Ishikawa (cell line): Measurements from ENCODE around the genes PML, ISLR2, ARID3B, EDC3 and CSK.

DNA sequence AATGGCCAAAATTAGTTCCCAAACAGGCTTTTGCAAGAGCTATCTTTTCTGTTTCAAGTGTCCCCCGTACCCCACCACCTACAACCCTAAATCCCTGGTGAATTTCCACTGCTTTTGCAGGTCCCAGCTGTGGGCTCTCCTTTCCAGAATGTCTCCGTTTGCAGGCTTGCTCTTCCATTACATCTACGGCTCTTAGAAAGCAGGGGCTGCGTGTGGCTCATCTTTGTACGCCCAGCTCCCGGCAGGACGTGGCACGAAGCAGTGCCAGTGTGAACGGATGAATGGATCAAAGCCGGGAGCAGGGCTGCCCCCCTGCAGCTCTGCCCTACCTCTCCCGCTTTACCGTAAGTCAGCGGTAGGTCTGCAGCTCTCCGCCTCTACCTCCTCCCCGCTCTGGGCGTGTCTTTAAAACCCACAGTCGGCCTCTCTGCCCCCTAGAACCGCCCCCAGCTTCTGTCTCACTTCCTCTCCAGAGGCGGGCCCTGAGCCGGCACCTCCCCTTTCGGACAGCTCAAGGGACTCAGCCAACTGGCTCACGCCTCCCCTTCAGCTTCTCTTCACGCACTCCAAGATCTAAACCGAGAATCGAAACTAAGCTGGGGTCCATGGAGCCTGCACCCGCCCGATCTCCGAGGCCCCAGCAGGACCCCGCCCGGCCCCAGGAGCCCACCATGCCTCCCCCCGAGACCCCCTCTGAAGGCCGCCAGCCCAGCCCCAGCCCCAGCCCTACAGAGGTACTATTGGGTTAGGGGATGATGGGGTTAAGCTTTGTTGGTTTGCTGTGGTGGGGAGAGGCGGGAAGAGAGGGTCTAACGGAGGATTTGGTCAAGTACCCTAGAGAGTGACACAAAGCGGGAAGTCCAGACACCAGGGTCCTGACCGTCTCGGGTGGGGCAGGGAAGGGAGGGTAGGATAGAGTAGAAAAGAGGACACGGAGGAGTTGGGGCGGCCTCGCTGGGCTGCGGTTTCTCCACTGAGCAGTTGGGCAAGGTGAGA lies at the start of gene PML:
TSS of gene PML (plus strand) at position 509 of the 996 bp plus-strand sequence.
- RRBS, result 2% methylated on average over 5 of the region's 41 CpGs

DNA sequence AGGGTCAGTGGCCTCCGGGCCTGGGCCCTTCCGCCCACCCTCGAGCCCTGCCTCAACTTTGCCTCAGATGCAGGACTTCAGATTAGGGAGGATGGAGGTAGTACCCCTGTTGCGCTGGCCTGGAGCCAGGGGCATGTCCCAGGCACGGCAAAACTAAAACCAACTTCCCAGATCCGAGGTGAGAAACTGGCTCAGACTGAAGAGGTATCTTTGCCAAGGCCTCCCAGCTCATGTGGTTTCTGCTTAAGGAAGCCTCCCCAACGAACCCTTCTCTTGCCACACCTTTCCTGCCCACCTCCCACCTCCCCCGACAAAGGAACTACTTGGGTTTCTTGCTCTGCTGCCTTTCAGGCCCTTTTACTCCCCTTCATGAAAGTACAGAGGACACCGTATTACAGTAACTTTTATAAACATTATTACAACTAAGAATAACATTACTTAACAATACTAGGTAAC lies 716 bp downstream of the PML start:
- RRBS, result no CpG with 5 or more reads among the region's 9 CpGs

GRCh38 chr15:74129789-74130734 lies at the start of gene ISLR2:
TSS of gene ISLR2 (plus strand) at chr15:74130586.
- RRBS, result no CpG with 5 or more reads among the region's 67 CpGs

DNA sequence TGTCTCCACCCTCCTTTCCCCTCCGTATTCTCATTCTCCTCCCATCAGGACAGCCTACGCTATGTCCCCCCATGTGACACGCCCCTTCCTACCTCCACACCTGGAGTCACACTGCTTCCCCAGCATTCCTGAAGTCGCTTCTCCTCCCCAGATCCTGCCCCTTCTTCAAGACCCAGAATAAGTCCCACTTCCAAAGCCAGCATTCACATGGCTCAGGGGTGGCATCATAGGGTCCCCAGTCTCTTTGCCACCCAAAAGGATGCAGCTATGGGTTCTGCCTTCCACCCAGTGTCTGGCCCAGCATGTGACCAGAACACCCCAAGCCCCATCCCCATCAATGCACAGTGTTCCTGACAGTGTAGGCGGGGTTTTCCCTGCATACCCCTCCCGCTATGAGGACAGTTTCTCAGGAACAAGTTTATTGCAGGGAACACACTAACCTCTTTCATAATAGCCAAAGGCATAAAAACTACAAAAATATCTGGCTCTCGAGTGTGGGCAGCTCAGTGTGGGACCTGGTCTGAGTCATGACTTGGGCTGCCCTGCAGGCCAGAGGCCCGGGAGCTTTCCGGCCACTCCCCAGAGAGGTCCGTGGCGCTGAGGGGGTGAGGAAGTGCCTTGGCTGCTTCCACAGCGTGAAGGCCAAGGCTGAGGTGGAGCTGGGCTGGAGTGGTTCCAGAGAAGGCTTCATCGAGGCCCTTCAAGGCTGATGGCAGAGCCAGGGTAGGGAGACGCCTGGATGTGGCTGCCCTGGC lies 5.7 kb downstream of the ISLR start:
- RRBS, result no CpG with 5 or more reads among the region's 14 CpGs

- RRBS, result no CpG with 5 or more reads among the region's 10 CpGs
Measured at GRCh38 chr15:74200976-74201659, 1.5 kb downstream of the STRA6 start.

GRCh38 chr15:74208767-74209670 lies 6.4 kb upstream of the STRA6 start:
- RRBS, result 29% methylated on average over 3 of the region's 15 CpGs

DNA sequence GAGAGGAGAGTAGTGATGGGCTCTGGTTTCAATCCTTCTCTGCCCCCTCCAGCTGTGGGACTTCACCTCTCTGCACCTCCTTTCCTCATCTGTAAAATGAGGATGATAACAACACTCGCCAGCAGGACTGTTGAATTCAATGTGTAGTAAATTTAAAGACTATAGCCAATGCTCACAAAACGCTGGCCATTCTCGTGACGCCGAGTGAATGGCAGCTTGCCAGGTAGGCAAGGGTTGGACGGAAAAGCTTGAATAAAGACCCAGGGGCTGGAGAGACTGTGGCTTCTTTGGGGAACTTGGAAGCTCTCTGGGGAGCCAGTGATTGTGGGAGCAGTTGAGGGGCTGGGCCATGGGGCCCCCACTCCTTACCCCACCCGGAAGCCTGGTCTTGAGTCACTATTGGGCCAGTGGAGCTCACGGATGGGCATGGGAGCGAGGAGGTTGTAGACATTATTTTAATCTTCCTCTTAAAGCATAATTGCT lies 7.8 kb upstream of the CCDC33 start:
- RRBS, result no CpG with 5 or more reads among the region's 9 CpGs

GRCh38 chr15:74228753-74229056 lies 7.4 kb upstream of the CCDC33 start:
- RRBS, result 31% methylated on average over 4 of the region's 13 CpGs

- RRBS, result 13% methylated on average over 3 of the region's 8 CpGs
Measured at GRCh38 chr15:74319377-74320245, 47.8 kb downstream of the CYP11A1 start.

DNA sequence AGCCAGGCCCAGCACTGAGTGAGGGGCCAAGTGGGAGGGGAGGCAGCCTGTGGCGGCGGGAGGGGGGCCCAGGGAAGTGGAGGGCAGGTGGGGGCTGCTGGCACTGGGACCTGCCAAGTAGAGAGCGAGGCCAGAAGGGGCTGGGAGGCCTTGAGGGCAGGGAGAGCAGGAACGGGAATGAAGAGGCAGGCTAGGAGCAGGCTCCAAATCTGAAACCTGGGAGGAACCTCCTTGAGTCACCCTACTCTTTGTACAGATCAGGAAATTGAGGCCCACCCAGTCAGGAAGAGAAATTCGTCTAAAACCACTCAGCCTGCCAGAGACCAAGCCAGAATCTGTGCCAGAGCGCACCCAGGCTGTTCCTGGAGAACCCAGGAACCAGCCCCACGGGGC lies 14.6 kb upstream of the CYP11A1 start:
- RRBS, result no CpG with 5 or more reads among the region's 7 CpGs

GRCh38 chr15:74489828-74490552 lies 29.0 kb upstream of the UBL7 start:
- RRBS, result no CpG with 5 or more reads among the region's 6 CpGs

DNA sequence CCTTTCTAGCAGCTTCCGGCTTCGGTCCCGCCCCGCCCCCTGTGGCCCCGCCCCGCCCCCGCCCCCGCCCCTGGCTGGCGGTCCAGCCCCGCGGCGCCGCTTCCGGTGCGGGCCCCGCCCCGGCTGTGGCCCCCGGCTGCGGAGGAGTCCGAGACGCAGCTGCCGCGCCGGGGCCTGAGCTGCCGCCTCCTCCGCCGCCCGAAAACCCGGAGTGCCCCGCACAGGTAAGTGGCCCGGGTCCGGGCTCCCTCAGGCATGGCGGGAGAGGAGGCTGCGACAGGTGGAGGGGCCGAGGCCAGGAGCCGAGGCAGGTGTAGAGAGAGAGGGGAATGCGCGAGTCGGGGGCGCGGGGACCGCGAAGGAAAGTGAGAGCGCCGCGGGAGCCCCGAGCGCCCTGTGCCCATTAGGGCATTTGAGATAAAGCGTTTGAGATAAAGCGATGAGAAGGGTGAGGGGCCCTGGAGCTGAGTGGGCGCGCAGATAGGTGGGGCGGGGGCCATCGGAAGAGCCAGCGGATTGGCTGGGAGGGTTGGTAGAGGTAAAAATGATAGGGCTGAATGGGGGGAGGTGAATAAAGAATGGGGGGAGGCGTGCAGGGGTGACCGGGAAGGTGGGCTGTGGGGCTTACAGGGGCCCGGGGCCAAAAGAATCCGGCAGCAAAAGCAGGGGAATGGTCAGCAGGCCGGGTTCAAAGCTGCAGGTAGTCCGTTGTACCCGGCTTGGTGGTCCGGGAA lies at the start of gene ARID3B:
TSS of gene ARID3B (plus strand) at position 114 of the 734 bp plus-strand sequence.
- RRBS, result under 1% methylated on average over 10 of the region's 63 CpGs

- RRBS, result 92% methylated on average over 5 of the region's 9 CpGs
Measured at GRCh38 chr15:74624685-74625282, 9.1 kb downstream of the CLK3 start.

DNA sequence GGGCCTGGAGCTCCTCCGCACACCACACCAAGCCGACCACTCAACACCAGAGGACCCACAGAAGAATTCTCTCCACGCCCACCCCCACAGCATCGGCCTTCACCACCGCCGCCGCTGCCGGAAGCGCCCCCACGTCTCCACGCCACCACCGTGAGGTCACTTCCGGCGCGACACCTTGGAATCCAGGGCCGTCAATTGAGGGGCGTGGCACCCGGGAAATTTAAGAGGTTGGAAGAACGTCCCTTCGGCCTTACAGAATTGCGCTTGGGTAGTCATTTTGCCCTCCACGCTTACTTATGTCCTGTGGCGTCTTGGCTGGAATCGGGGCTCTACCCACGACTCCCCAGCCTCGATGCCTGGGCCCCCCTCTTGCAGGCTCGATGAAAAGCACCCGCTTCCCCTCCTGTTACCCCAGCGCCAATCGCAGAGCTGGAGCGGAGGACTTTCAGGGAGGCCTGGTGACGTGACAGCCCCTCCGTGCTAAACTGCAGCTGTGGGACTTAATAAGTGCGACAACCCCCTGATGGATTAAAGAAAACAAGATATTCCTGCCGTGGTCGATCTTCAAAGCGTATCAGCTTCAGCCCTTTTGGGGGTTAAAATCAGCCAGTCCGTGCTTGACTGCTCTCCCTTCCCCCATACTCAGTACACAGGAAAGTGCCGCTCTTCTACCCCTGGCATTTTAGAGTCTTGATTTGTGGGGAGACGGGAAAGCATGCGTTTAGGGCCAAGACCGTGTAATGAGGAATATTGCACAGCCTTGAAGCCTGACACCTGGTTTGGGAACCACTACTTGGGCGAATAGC lies at the start of gene EDC3:
TSS of gene EDC3 (minus strand) at position 133 of the 806 bp plus-strand sequence.
- RRBS, result 1% methylated on average over 11 of the region's 43 CpGs

- RRBS, result 1% methylated on average over 54 of the region's 106 CpGs
Measured at GRCh38 chr15:74782018-74782882, at the start of gene CSK. TSS of gene CSK (plus strand) at chr15:74782080.

- RRBS, result no CpG with 5 or more reads among the region's 4 CpGs
Measured at GRCh38 chr15:74857112-74857488, 14.1 kb upstream of the ULK3 start.

DNA sequence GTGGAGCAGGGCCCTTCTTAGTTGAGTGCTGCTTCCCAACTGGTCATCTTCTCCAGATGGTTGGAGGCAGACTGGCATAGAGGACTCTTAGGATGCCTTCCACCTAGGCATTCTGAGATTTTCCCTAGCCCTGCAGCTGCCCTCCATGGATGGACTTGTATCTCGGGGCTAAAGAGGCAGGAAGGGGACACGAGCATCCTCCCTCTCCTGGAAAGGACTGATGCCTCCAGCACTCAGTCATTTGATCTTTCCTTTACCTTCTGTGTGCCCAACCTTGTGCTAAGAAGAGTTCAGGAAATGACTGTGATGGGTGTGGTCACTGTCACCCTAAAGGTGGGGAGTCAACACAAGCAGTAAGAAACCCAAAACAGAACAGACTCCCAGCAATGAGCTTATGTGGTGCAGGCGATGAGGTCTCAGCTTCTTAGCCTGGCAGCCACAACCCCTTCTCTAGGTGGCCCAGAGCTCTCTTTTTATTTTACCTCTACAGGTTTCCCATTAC lies 3.7 kb downstream of the MPI start:
- RRBS, result no CpG with 5 or more reads among the region's 3 CpGs

- RRBS, result no CpG with 5 or more reads among the region's 5 CpGs
Measured at GRCh38 chr15:74901536-74901993, 5.1 kb downstream of the FAM219B start.

DNA sequence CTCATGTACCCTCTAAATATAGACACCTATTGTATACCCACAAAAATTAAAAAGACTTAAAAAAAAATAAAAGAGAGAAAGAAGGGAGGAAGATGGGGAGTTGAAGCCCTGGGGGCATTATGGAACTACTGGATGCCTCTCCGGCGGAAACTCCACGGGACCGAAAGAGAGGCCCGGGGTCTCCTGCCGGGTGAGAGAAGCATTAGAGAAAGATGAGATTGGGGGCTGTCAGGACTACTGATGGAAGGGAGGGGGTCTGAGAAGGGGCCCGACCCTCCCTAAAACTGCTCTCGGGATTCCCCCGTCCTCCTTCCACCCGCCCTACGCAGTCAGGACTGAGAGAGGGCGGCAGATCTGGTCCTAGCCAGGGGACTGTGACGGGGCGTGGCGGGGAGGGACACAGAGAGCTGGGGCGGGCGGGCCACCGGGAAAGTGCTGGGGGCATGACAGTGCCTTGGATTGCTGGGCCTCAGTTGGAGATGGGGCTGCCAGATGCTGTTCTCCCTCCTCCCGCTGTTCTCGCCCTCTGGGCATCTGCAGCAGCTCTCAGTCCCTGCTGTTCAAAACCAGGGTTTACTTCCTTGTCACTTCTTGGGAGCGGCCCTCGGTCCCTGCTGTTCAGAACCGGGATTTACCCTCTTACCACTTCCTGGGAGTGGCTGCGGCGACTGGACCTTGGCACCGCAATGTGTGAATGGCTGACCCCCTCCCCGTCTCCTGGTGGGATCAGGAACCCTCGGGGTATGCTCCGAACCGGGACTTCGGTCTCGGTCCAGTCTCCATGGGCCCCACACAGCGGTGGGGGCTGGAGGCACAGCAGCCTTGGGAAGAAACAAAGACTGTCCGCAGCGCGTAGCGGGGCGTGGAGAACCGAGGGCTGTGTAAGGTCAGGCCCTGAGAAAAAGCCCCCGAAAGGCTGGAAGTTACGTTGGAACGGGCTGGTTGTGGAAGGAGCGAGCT lies 1.8 kb upstream of the RPP25 start:
- RRBS, result 36% methylated on average over 4 of the region's 43 CpGs